Gallbladder (tissue), 1 donor: ENCODE measurements around a stretch of chr13.

GRCh38 chr13:98946101-98946489 lies 31.8 kb downstream of the DOCK9 start:
- PRO-cap: no peak

- PRO-cap: no peak
Observed at GRCh38 chr13:99403246-99403739, 96.1 kb upstream of the GPR183 start.

- PRO-cap: no peak
Observed at GRCh38 chr13:99420137-99420822, 81.0 kb upstream of the TM9SF2 start.

GRCh38 chr13:99506428-99507130 lies 5.3 kb downstream of the TM9SF2 start:
- PRO-cap: no peak

- PRO-cap: no peak
Observed at GRCh38 chr13:99656151-99656542, 49.7 kb downstream of the CLYBL start.

DNA sequence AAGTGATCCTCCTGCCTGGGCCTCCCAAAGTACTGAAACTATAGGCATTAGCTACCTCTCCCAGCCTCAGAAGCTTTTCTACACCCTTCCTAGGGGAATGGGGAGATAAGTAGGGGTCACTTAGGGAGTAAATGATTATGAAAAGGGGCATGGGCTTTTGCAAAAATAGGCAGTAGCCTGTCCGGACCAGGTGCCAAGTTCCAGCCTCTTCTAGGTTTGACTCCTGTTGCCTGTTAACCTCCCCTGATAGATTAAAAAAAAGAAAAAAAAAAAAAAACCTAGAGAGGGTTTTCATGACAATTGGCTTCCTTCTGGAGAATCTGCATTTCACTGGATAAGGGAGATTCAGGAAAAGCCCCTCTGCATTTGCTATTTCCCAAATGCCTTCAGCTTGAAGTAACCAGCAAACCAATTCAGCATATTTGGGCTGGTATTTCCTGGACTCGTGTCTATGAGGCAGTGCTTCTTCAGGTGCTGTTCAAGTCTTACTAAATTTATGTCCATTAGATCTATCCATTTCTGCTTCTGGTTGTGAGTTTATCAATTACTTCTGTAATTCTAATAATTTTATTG lies 111.7 kb downstream of the CLYBL start:
- PRO-cap: no peak

- PRO-cap: no peak
Observed at GRCh38 chr13:99959618-99960376, 11.8 kb downstream of the ZIC5 start.

DNA sequence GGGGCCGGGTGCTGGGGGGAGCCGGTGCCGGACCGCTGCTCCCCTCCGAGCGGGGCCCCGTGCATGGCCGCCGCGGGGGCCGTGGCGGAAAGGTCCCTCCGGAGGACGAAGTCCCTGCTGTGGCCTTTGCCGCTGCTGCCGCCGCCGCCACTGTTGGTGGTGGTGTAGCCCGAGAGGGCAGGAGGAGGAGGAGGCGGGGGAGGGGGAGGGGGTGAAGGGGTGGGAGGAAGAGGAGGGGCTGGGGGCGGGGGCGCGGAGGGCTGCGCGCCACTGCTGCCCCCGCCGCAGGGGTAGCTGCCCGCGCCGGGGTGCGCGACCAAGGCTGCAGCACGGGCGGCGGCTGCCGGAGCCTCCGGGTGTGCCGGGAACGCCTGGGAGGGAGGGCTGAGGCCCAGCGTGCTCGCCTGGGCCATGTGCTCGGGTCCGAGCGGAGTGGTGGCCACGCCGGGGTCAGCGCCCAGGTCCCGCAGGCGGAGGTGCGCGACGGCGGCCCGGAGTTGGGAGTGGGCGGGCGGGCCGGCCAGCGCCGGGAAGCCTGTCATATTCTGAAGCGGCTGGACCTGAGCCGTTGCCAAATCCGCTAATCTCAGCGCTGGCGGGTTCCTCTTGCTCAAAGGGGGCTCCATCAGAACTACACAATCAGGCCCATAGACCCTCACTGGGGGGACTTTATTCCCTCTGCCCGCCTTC lies 444 bp downstream of the ZIC5 start:
- PRO-cap: no peak

DNA sequence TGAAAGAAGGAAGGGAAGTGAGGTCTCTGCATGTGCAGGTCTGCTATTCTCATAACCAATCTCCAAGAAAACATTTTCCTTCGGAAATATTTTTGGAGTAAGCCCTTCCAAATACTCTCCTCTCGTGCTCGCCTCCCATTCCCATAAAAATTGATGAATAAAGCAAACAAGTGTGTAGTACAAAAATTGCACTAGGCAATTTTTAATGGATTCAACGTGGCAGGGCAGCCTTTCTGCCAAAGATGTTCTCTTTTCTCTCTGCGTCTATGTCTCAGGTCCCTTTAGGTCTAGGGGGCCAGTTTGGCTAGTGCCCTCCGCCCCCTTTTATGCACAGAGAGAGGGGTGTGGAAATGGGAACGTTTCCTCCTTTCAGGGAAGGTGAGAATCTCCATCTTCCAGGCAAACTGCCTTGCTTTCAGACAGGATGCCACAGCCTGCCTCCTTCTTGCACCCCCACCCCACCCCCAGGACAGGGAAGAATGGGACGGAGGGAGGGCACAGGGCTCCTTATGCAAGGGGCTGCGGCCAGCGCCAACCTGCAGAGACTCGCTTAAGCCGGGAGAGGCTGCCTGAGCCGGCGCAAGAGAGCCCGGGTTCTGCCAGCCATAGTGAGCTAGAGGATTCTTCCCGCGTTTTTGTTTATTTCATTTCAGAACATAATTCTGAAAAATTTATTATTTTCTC lies 2.7 kb upstream of the ZIC2 start:
- PRO-cap: no peak

GRCh38 chr13:99983701-99984409 lies 2.3 kb downstream of the ZIC2 start:
- PRO-cap: no peak

DNA sequence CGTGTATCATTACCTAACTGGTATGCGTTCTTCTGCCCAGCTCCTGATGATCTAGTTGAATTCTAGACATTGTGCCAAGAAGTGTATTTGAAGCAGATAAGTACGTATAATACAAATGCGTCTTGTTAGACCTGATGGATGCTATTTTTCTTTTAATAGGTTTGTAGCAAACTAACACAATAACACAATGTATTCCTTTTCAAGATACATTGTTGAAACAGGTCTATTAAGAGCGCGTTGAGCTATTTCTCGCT lies 14.6 kb downstream of the ZIC2 start:
- PRO-cap: no peak

DNA sequence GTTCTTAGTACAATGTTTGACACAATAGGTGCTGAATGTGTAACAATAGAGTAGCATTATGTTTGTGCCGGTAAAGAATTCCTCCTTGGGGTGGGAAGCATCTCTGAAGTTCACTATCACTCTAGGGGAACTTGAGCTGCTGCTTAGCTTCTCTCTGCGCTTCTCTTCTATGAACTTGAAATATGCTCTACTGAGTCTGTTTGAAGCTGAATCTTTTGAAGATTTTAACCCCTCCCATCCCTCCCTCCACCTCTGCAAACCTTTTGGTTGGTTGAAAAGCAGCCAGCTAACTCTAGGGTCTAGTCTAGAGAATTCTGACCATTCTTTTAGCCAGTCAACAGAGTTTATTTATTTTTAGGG lies 2.5 kb downstream of the PCCA start:
- PRO-cap: no peak

- PRO-cap: no peak
Observed at GRCh38 chr13:100098747-100099157, 9.9 kb downstream of the PCCA start.

- PRO-cap: no peak
Observed at GRCh38 chr13:100325713-100326334, 236.9 kb downstream of the PCCA start.

GRCh38 chr13:100481964-100482360 lies 106.6 kb downstream of the GGACT start:
- PRO-cap: no peak

- PRO-cap: no peak
Observed at GRCh38 chr13:100515371-100515972, 73.1 kb downstream of the GGACT start.

DNA sequence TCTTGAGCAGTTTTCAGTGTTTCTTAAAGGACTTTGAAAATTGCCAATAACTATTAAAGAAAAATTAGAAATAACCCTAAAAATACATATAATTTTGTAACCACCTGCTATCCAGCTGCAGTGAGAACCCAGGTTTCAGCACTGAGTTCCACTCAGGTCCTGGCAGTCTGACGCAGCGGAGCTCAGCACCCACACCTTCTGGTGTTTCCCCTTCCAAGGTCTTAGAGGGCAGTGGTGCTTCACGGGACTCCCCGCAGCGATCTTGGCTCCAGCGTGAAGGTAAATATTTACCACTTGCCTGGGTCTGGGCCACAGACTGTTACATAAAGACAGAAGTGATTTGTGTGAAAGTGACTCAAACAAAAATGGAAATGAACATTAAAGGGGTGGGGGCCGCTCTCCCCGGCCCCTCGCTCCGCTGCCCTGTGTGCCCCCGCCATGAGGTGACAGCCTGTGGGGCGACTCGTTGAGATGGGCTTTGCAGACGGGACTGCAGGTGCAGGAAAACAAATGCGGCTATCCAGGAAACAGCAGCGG lies 55.1 kb downstream of the GGACT start:
- PRO-cap: no peak

DNA sequence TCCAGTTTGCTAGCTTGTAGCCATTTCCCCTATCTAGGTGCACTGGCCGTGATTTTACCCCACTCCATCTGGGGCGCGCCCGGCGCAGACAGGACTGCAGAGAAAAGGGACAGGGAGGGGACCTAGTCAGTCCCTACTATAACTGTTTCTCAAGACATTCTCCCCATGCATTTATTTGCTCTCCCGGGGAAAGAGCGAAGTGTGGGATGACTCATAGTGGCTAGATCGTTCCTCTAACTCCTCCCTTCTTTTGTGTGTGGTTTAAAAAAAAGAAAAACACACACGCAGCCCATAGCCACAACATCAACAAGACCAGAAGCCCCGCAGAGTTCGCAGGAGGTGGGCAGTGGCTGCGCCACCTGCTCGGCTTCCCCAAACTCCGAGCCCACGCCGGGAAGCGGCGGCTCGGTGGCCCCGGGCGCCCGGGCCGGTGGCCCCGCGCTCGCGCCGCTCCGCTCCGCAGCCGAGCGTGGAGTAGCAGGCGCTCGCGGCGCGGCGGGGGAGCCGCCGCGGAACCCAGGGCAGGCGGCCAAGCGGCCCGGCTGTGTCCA lies 766 bp downstream of the TMTC4 start:
- PRO-cap: unidirectional peak, plus-strand start at position 326 of the sequence

GRCh38 chr13:102183388-102184326 lies 266.9 kb upstream of the FGF14 start:
- PRO-cap: no peak

DNA sequence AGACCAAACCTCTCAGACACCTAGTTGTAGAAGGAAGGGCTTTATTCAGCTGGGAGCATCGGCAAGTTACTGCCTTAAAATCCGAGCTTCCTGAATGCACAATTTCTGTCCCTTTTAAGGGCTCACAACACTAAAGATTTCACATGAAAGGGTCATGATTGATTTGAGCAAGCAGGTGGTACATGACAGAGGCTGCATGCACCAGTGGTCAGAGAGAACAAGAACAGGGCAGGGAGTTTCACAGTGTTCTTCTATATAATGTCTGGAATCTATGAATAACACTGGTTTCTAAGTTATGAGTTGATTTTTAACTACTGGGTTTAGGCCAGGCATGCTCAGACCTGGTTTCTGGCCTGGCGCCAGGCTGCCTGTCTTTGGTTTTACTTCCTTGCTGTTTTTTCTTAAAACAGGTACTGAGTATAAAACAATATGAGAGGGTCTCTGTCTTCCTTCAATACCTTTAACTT lies 156.6 kb upstream of the TPP2 start:
- PRO-cap: unidirectional peak, minus-strand start at position 225 of the sequence